ENCODE measurements around the genes CENPJ, NUP58 and ATP8A2.

DNA sequence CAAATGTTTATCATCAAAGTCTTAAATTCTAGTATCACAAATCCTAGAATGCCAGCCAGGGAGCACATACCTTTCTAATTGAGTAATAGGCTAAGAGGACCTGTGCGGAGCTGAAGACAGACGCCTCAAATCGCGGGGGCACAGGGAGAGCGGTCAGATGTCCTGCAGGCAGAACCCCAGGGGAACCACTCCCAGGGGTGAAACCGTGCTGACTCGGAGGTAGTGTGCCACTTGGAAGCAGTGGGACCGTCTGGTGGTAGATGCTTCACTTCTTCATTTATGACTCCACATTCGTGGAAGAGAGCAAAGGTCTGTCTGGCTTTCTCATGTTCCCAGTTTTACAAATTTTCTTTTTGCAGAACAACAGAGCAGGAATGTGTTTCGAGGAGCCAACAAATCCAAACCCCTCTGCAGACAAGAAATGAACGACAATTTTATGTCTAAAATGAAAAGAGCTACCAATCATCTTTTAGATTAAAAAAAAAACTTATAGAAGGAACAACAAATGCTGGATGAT is 65.0 kb upstream of the TNFRSF19 start:
- RRBS, result no CpG with 5 or more reads among the region's 11 CpGs

DNA sequence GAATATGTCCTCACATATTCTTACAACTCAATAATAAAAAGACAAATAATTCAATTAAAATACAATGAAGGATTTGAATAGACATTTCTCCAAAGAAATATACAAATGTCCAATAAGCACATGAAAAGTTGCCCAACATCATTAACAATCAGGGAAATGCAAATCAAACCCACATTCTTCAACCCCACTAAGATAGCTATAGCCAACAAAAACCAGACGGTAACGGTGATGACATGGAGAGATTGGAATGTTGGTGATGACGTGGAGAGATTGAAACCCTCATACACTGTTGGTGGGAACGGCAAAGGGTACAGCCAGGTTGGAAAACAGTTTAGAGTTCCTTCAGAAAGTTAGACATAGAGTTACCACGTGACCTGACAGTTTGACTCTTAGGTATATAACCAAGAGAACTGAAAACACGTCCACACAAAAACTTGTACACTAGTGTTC is 48.1 kb downstream of the TNFRSF19 start:
- RRBS, result no CpG with 5 or more reads among the region's 6 CpGs

- RRBS, result no CpG with 5 or more reads among the region's 5 CpGs
Observed at GRCh38 chr13:24050140-24050593, 110.4 kb upstream of the SPATA13 start.

DNA sequence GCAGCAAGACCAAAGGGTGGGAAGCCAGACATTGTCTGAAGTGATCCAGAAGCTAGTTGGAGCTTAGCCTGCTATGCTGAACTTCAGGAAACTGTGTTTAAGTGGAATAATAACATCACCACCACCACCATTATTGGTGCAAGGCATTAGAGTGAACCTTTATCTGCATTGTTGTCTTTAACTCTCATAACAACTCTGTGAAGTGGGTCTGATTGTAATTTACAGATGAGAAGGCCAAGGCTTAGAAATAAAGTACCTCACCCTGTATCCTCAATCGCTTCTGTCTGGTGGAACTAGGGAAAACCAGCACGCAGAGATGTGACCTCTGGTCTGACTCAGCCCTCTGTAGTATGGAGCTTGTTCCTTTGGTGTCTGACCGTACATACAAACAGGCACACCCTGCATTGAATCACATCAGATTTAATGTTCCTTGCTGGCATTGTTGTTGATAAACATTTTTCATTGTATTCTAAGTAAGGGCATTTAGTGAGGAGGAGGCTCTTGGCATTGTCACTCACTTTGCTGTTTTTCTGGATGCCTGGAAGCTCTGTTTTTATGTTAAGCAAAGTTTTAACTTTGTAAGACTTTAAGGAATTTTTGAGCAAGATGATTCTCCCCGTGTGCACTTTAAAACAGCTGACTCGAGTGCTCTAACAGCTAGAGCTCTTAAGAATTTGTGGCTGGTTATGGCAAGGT is 89.1 kb upstream of the SPATA13 start:
- RRBS, result no CpG with 5 or more reads among the region's 5 CpGs

GRCh38 chr13:24183743-24184239 is 23.3 kb downstream of the SPATA13 start:
- RRBS, result no CpG with 5 or more reads among the region's 10 CpGs

DNA sequence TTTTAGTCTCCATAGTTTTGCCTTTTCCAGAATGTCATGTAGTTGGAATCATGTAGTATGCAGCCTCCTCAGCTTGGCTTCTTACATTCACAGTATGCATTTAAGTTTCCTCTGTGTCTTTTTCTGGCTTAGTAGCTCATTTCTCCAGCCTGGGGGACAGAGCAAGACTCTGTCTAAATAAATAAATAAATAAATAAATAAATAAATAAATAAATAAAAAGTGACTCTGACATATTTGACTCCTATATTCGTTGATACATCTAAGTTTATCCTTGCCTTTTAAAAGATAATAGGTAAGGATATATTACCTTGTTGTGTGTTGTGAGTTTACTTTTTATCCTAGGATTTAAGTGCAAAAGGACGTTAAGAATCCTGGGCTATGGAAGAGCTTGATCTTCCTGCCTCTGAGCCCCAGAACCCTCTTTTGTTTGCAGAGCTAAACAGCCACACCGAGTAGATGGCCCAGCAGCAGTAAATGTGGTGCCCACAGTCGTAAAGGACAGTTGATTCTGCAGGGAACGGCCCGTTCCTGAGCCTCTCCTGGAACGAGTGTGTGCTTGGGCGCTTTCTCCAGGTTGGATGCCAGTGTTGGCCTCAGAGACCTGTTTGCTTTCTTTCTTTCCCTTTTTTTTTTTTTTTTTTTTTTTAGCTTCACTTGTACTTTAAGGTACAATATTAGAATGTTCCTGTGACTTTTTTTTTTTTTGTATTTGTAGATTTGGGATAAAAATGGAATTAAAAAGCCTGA is 41.6 kb downstream of the SPATA13 start:
- RRBS, result no CpG with 5 or more reads among the region's 8 CpGs

DNA sequence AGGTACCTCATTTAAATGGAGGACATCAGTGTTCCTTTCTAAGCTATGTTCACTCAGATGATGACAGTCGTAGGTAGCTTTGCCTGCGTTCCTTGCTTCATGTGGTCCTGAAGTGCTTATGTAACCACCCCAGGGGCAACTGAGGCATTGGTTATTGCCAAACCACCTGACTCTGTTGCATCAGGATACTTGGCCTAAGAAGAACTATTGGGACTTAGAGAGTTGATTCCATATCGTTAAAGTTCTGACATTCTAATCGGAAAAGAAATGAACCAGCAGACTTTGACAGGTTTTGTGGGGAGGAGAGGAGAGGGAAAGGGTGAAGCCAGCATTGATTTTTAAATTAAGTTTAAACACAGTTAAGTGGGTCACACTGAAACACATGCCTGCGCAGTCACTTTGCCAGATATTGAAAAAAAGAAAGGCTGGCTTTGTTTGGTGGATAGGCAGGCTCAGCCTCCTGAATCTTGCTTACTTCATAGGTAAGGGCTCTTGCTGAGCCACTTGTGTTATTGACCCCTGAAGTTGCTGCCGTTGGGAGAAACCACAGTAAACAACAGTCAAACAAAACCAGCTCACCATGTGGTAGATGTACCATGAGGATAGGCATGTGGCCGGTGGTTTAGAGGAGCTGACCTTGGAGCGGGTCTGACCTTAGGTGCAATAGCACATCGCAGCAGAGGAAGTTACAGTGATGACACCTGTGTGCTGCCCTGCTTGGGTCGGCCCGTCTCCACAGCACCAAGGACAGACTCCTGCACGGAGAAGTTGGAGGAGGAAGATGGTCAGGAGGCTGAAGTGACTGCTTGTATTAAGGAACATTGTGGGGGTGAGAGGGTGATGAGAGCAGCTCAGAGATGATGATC is 52.0 kb downstream of the SPATA13 start:
- RRBS, result no CpG with 5 or more reads among the region's 12 CpGs

- RRBS, result no CpG with 5 or more reads among the region's 4 CpGs
Observed at GRCh38 chr13:24244460-24245047, 64.8 kb upstream of the C1QTNF9 start.

DNA sequence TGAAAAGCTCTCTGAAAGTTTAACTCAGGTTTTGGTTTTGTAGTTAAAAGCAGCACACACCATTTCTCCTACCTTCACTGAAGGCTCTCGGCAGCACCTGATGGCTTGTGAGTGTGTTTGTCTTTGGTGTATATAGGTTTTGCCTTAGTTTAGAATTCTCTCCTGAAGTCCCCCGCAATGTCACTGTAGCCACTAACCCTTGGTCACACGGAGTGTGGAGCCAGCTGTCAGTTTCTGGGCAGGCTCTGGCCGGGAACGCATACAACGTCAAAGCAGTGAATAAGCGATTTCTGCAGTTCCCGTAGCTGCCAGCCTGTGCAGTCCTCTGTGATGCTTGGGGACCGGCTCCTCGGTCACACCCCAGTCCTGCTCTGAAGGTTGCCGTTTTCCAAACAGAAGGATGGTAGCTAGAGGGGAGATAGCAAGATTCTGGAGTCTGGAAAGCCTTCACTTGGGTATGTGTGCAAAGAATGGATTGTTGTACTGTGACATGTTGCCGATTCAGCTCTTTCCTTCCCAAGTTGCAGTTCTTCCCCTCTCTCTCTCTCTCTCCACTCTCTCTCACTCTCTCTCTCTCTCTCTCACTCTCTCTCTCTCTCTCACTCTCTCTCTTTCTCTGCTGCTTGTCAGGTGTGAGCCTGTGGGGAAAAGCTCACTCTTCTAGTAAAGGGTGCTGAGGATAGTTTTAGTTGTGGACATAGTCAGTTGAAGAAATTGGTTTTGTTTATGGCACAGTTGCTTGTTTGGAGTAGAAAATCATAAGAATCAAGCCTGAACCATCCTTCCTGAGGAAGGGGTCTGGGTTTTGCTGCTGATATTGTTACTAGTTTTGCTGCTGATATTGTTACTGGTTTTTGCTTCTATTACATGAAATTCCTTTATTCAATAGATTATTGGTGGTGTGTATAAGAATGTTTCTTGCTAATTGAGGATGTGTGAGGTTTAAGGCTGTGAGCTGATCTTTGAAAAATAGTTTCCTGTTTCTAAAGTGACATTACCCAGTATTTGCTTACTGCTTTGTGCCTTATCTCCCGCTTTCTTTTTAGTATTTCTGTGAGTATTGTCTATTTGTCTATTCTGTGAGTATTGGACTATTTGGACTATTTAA is 38.6 kb upstream of the C1QTNF9 start:
- RRBS, result 27% methylated on average over 5 of the region's 13 CpGs

DNA sequence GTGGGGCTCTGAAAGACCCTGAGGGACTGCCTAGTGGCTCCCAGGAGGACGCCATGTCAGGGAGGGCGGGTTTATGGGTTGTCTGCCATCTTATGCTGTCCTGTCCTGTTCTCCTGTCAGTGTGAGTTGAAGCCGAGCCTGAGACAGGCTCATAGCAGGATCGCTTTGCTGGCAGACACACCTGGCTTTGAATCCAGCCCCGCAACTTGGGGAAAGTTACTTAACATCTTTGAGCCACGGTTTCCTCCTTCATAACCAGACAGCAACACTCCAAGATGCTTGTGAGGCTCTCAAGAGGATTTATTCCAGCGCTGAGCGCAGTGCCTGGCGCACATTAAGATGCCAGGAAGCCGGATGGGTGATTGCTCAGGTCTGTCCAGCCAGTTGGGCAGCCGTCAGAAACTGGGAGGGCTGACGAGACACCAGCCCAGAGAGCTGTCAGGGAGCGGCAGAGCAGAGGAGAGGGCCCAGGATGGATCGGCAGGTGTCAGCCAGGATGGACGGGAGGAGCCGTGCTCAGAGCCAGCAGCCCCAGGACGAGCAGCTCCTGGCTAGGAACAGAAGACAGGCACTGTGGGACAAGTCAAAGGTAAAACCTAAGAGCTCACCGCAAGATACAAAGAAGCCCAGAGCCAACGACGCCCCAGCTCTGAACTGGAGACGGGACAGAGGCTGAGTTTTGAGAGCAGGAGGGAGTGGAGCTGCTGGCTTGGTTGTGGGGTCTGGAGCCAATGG is 36.7 kb upstream of the C1QTNF9 start:
- RRBS, result no CpG with 5 or more reads among the region's 21 CpGs

DNA sequence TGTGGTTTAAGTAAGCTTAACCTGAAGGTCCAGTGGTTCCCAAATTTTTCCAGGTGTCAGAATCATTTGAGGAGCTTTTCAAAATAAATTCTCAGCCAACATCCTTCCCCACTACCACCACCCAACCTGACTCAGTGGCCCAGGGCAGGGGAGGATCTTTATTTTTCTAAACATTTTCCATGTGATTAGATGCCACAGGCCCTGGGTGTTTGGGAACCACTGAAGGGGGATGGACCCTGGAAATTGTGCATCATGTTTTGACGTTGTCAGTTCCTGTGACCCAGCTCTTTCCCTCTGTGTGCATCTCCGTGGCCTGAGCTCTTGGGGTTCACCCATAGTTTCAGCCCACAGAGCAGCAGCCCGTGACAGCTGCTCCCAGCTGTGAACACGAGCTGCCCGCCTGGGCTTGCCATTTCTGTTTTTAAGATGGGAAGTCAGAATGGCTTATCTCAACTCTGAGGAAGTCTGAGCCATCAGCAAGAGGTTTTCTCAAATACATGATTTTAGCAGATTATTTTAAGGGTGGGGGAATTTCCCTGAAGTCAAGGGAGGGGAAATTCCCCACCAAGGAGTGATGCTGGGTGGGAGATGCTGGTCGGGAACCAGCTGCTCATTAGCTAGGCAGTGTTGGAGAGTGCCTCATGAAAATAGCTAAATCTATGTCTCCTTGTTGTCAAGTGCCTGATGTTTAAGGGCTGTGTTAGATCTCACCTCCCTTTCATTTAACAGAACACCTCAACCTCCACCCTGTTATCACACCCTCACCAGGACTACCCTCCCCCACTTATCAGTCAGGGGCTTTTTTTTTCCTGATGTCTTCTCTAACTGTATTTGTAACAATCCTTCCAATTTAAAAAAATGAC is 34.9 kb upstream of the C1QTNF9 start:
- RRBS, result no CpG with 5 or more reads among the region's 6 CpGs

DNA sequence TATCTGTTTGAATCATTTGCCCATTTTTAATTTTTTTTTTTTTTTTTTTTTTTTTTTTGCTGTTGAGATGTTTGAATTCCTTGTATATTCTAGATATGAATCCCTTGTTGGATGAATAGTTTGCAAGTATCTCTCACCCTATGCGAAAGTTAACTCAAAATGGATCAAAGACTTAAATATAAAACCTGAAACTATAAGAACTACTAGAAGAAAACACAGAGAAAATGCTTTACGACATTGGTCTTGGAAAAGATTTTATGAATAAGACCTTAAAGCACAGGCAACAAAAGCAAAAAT is 23.6 kb downstream of the C1QTNF9 start:
- RRBS, result no CpG with 5 or more reads among the region's 2 CpGs

DNA sequence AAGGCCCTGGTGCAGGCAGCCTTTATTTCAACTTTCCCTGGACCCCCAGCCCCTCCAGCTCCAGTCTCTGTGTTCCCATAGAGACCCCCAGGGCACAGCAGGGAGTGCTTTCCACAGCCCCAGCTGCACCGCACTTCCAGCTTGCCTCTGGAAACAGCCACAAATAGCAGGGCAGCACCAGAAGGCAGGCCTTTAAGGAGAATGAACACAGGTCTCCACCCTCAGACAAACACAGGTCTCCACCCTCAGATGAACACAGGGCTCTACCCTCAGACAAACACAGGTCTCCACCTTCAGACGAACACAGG is 51.6 kb downstream of the C1QTNF9 start:
- RRBS, result no CpG with 5 or more reads among the region's 2 CpGs

DNA sequence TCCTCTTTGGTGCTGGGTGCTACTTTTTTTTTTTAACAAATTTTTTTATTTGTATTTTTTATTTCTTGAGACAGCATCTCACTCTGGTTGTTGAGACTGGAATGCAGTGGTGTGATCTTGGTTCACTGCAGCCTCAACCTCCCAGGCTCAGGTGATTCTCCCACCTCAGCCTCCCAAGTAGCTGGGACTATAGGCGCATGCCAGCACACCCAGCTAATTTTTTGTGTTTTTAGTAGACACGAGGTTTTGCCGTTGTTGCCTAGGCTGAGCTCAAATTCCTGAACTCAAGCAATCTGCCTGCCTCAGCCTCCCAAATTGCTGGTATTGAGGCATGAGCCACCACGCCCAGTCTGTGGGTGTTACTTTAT is 81.9 kb upstream of the ATP12A start:
- RRBS, result no CpG with 5 or more reads among the region's 4 CpGs

GRCh38 chr13:24626558-24627018 is 53.6 kb upstream of the ATP12A start:
- RRBS, result no CpG with 5 or more reads among the region's 4 CpGs

DNA sequence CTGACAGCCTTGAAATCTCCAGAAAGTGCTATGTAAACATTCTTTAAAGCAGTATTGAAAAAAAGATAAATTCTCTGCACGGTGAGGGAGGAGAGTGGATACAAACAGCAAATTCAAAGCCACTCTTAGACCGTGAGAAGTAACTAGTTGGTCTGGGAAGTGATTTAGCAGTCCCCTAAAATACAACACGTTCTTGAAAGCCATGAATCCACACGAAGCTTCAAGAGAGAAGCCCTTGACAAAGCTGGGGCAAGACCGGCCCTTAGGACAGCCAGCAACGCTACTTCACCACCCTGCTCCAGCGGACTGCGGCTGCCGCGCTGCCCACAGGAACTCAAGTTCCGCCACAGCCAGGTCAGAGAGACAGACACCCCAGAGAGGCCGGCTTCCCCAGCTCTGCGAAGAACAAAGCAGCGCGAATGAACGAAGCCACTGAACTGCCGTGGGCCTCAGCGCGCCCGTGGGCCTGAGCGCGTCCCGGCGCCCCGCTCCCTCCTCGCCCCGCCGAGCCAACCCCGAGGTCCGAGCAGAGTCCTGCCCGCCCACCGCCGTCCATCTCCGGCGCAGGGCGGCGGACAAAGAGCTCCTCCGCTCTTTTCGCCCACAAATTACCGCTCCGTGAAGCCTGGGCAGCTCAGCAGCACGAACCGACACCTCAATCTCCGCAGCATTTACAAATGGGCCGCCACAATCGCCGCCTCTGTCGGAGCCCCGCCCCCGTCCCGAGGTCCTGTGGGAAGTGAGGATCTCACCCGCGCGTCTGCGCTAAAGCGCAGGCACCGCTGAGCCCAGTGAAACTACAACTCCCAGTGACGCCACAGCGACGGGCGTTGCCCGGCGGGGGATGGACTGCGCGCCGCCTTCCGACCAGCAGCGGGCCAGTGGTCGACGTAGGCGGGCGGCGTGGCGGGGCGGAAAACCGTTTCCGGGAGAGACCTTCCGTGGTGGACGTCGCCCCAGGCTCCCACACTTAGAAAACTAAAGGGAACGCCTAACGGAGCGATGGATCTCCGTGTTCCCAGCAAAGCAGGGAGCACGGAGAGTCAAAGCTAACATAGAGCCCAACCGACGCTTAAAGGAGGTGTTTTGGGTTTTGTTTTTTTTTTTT is at the start of gene CENPJ:
CENPJ (minus strand) TSS at position 713 of the 1,108 bp plus-strand sequence.
- RRBS, result 1% methylated on average over 32 of the region's 87 CpGs

- RRBS, result no CpG with 5 or more reads among the region's 31 CpGs
Observed at GRCh38 chr13:25300770-25301208, 636 bp upstream of the NUP58 start.

- RRBS, result under 1% methylated on average over 23 of the region's 79 CpGs
Observed at GRCh38 chr13:25301209-25302530, at the start of gene NUP58. Gene NUP58 (plus strand): TSS chr13:25301625.

DNA sequence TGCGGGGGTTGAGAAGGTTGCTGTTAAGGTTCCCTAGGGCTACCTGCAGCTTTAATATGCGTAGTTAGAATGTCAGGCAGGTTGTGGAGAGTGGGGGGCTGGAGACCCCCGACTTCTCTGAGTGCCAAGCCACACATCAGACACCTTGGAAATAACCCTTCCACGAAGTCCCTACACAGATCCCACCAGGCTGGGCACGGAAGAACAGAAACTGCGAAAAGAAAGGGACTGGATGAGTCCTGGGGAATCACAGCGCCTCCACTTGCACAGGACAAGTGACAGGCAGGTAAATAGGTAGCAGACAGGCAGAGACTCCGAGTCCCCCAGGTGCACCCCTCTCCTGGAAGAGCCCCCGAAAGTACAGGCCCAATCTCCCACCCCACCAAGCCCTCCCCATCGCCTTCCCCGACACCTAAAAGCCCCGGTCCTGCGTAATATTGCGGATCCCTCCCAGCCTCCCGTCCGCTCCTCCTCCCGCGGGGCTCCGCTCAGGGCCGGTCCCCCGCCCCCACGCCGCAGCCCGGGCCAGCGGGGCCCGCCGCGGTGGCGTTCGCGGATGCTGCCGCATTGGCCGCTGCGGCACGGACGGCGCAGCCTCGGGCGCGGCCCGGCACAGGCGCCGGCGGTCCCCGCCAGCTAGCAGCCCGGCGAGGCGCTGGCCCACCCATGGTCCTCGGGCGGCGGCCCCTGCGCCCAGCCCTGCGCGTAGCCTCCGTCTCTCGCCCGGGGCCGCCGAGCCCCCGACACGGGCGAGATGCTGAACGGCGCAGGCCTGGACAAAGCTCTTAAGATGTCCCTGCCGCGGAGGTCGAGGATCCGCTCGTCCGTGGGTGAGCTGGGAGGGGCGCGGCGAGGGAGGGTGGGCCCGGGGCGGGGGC is at the start of gene ATP8A2:
ATP8A2 (plus strand) TSS at position 516 of the 878 bp plus-strand sequence.
- RRBS, result 5% methylated on average over 35 of the region's 75 CpGs

GRCh38 chr13:26024412-26025256 is 27.2 kb downstream of the SHISA2 start:
- RRBS, result no CpG with 5 or more reads among the region's 13 CpGs

Data from AG08470 (cell line).